ENCODE results near the genes NPTXR and MRTFA.

GRCh38 chr22:38655563-38656195, 513 bp downstream of the FAM227A start:
- PRO-cap, 2 experiments: no peak in any of the 2 experiments

- PRO-cap, 2 experiments: no peak in any of the 2 experiments
Observed at GRCh38 chr22:38670764-38671470, 10.8 kb upstream of the TOMM22 start.

GRCh38 chr22:38687170-38688267, 5.8 kb downstream of the TOMM22 start:
- PRO-cap, 2 experiments: no peak in any of the 2 experiments

- PRO-cap, 2 experiments: peak in 2 of 2 experiments; most common minus-strand start chr22:38844028 (in 2)
Observed at GRCh38 chr22:38843967-38844704, at the start of gene NPTXR. Gene NPTXR, minus strand, starts transcription at chr22:38844028.

DNA sequence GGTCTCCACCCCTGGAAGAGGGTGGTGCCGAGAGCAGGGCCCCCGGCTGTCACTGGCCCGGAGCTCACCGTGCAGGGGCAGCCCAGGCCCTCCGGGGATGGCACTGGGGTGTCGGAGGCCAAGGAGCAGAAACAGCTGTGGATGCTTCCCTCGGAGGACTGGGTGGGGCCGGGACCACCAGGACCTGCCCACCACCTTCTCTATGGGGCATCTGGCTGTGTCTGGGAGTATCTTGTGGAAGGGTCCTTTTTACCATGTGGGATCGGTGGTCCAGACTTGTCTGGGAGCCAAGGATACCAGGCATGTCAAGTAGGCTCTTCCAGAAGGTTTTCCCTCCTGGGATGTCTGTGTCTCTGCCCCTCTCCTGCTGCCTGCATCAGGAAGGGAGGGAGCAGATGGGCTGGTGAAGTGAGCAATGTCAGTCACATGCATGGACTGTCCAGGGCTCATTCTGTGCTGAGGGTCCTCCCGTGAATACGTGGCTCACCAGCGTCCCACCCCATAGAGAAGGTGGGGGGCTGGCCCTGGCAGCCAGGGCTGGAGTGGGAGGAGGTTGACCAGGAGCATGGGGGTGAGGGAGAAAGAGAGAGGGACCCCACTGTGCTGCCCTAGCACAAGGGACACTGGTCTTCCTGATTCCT, 4.1 kb upstream of the APOBEC3A start:
- PRO-cap, 2 experiments: no peak in any of the 2 experiments

DNA sequence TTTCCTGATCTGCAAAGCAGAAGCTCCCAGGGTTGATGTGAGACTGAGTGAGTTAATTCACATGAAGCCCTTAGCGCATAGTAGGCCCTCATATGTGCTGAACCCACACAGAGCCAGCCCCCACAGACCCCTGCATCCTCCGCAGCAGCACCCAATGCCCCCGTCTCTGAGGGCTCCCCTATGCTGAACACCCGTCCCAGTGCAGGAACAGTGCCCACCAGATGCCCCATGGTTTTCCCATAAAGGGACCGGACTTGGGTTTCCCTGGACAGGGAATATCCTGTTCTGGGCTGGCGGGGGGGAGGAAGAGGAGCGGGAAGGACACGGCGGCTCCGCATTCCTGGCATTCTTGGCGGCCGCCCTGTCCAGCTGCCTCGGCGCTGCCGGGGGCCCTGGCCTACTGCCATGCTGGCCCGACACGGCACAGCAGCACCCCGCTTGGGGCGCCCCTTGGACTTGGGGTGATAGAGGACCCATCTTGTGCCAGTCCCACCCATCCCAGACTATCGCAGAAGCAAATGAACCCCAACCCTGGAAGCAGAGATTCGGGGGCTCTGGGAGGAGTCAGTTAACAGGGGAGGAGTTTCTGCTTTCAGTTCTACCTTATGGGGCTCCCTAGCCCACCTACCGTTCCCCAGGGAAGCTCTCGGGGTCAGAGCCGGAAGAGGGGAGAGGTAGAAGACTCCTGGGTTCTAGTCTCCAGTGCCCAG, 23.7 kb upstream of the CBX7 start:
- PRO-cap, 2 experiments: no peak in any of the 2 experiments

DNA sequence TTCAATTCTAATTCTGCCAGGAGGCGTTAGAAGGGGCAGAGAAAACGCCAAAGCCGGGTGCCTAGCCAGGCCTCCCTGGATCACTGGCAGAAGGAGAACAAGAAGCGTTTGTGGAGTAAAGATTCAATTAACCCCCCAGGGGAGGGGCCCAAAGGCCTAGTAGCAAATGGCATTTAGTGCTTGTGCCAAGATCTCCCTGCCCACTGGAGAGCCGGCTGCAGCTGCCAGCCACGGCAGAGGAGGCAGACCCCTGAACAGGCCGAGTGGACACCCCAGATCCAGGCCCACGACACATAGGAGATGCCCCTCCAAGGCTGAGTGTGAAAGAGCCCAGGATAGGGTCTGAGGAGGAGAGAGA, 7.0 kb downstream of the PDGFB start:
- PRO-cap, 2 experiments: no peak in any of the 2 experiments

DNA sequence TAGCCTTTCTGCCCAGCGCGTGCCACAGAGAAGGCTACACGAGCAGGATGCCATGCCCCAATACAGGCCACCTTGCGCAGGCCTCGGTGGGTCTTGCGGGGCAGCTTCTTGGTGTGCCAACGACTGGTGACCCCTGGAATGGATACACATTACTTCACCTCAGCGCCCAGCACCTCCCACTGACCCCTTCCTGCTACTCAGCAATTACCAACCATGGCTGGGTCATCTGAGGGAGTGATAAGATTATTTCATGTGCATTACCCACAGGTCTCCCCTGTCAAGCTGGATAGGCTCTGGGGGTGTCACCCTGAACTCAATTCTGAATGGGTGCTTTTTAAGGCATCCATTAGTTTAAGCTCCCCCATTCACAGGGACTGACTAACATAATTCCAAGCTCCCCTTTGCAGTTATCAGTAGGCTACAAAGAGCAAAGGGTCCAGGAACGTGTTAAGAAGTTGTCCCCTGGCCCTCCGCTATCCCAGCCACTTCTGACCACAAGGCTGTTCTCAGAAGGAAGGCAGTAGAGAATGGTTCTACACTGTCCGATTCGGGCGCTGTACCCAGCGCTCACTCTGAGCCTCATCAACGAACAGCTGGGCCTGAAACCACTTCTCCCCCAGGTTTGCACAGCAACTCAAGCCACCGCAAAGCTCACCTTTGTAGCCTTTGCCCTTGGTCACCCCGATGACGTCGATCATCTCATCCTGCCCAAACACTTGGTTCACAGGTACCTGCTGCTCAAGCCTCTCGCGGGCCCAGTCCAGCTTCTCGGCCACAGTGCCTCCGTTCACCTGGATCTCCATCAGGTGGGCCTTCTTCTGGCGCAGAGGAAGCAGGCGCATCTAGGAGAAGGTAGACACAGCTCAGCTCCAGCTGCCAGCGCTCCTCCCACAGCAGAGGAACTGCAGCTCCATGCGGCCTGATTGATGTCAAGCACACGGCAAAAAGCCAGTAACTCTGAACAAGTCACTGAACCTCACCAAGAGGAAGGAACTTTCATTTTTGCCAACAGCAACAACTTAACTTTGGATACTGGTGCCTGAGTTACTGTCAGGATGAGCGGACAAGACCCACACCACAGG, 4.4 kb downstream of the RPL3 start:
- PRO-cap, 2 experiments: no peak in any of the 2 experiments

- PRO-cap, 2 experiments: no peak in any of the 2 experiments
Observed at GRCh38 chr22:39414204-39414921, 14.8 kb downstream of the TAB1 start.

GRCh38 chr22:39519034-39519326, 1.4 kb upstream of the ATF4 start:
- PRO-cap, 2 experiments: no peak in any of the 2 experiments

DNA sequence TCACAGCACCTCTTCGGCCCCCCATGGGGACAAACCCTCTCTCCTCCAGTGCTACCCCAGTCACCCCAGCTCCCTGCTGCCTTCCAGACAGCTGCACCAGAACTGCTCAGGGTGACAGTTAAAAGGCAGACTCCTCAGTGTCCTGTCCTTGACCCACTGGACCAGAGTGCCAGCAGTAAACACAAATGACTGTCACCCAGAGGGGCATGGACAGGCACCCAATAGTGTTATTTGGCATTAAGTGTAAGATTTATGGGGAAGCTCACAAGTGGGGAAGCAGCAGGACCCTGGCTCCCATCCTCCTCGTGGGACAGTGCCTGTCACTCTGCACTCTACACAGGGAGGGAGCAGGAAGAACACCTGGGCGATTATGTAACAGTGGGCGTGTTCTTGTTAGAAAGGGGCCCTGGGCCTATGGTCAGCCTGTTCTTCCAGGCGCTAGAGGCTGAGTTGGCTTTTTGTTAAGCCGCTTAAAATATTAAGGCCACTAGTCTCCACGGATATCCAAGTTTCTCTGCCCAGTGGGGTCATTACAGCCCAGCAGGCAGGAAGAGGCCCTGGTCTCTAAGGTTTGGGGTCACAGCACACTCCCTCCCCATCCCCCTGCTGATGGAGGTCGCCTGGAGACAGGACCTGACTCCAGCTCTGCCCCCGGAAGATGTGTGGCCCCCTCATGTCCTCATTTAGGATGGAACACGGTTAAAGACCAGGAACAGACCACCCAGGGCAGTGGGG, 4.9 kb downstream of the RPS19BP1 start:
- PRO-cap, 2 experiments: no peak in any of the 2 experiments

DNA sequence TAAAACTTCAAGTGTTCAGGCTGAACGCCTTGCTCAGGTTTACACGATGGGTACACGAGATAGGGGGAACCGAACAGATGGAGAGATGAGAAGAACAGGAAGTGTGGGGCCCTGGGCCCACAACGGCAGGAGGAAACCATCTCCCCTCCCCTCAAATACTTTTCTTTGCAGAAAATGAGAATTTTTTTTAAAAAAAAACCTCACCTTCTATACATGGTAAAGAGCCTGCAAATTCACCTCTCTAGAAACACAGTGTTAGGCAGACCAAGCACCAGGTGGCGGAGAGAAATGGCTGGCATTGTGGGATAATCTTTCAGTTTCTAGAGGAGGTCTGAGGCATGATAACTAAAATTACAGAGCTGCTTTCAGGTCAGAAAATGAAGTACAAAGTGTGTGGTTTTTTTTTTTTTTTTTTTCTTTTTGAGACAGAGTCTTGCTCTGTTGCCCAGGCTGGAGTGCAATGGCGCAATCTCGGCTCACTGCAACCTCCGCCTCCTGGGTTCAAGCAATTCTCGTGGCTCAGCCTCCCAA, 8.5 kb upstream of the TMA7B start:
- PRO-cap, 2 experiments: no peak in any of the 2 experiments

- PRO-cap, 2 experiments: no peak in any of the 2 experiments
Observed at GRCh38 chr22:40009500-40009793, 14.7 kb downstream of the FAM83F start.

GRCh38 chr22:40046019-40046511, 51.3 kb downstream of the FAM83F start:
- PRO-cap, 2 experiments: no peak in any of the 2 experiments

DNA sequence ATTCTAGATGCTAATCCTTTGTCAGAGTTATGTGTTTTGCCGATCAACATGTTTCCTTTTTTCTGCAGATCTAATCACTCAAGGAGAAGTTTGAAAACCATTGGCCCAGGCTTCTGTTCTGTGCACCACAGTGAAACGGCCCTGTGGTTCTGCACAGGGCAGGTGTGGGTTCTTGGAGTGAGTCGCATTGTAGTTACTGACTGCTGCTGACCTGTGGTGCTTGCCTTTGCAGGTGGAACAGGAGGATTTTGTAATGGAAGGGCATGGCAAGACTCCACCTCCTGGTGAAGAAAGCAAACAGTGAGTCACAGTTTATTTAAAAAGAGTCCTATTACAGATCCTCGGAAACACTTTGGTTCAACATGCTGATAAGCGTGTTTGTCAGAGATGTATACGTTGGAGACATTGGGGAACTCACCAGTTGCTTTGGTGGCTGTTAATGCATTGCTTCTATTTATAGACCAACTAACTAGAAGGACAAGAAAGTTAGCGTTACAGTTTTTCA, 21.8 kb upstream of the TNRC6B start:
- PRO-cap, 2 experiments: no peak in any of the 2 experiments

- PRO-cap, 2 experiments: no peak in any of the 2 experiments
Observed at GRCh38 chr22:40224702-40225372, 47.1 kb downstream of the TNRC6B start.

GRCh38 chr22:40324447-40325182, 21.7 kb upstream of the ADSL start:
- PRO-cap, 2 experiments: no peak in any of the 2 experiments

DNA sequence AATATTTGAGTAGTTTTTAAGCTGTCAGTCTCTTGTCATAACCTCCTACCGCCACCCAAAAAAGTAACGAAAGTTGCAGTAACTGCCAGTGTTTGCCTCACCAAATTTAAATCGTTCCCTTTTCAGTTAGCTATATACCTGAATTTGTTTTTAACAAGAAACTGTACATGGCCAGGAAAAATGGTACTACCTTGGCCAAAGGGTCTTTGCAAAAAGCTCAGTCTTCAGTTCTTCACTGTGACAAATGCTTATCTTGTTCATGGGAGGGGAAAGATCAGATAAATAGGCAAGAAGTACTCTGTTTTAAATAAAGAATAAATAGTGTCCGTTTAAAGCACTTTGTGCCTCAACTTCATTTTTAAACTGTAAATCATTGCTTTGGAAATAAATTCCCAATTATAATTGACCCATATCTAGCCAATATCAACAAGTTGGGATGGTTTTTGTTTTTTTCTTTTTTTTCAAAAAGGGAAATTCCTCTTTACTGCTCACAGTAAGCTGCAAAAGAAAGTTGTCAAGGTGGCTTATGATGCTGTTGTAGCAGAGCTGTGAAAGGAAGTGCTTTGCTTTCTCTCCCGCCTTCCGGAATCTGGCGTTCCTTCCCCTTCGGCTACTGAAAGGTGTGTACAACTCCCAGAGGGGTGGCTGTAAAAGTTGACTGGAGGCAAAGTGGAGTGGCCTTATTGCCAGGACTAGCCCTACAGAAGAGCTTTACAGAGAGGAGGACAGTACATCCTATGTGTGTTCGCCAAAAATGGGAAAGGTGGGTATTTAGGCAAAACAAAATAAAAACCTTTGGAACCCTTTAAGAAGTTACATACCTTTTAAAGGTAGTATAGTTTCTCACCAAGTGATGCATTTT, 16.3 kb upstream of the ADSL start:
- PRO-cap, 2 experiments: no peak in any of the 2 experiments

- PRO-cap, 2 experiments: no peak in any of the 2 experiments
Observed at GRCh38 chr22:40436816-40437162, 66.4 kb downstream of the SGSM3 start.

- PRO-cap, 2 experiments: peak in 2 of 2 experiments; most common minus-strand start chr22:40636676 (in 2)
Observed at GRCh38 chr22:40635913-40636881, at the start of gene MRTFA. Gene MRTFA, minus strand, starts transcription at chr22:40636719.